Omental fat pad (tissue), 4 donors: ENCODE measurements around a stretch of chr2.

GRCh38 chr2:237410642-237411703 lies 3.0 kb downstream of the COL6A3 start:
- PRO-cap: no peak
- RAMPAGE, long total RNA, 4 experiments: no peak in any of the 4 experiments

GRCh38 chr2:237449075-237449882 lies 35.3 kb upstream of the COL6A3 start:
- PRO-cap: no peak
- RAMPAGE, long total RNA, 4 experiments: no peak in any of the 4 experiments

GRCh38 chr2:237455884-237456619 lies 31.0 kb upstream of the MLPH start:
- PRO-cap: no peak
- RAMPAGE, long total RNA, 4 experiments: no peak in any of the 4 experiments

DNA sequence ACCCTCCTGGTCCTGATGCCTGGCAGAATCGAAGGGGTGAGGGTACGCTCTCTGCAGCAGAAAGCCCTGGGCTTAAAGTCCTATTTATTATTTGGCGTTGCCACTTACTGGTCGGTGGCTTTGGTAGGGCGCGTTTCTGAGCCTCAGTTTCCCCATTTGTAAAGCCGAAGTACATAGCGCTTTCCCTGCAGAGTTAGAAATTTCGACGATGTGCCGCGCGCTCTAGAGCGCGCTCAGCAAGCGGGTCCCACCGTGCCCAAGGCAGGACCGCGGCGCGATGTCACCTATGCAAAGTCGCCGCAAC lies 396 bp upstream of the MLPH start:
- PRO-cap: no peak
- RAMPAGE, long total RNA, 4 experiments: no peak in any of the 4 experiments

DNA sequence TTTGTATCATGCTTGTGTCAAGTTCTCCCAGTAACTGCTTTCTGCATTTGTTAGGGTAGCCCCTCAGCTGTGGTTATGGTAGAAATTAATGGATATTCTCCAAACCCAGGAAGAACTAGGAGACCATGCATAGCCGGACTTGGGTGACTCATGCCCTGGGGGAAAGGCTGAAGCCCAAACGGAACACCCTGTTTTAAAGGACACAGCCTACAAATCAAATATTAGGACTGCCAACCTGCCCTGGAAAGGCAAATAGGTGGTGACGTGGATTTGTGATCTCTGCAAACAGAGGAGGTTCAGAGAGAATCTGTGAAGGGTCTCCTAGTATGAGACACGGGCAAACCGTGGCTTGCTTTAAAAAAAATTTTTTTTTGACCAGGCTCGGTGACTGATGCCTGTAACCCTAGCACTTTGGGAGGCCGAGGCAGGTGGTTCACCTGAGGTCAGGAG lies 15.4 kb downstream of the MLPH start:
- PRO-cap: no peak
- RAMPAGE, long total RNA, 4 experiments: no peak in any of the 4 experiments

DNA sequence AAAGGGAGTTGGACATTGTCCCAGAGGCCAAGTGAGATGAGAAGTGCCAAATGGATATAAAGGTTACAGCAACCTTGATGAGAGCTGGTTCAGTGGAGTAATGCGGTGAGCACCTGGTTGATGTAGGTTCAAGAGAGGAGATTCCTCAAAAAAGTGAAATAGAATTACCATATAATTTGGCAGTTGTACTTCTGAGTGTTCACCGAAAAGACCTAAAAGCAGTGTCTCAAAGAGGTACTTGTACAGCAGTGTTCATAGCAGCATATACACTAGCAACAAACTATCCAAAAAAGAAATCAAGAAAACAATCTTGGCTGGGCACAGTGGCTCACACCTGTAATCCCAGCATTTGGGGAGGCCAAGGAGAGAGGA lies 25.0 kb downstream of the LRRFIP1 start:
- PRO-cap: no peak
- RAMPAGE, long total RNA, 4 experiments: no peak in any of the 4 experiments

GRCh38 chr2:237656744-237657126 lies 29.3 kb downstream of the LRRFIP1 start:
- PRO-cap: no peak
- RAMPAGE, long total RNA, 4 experiments: no peak in any of the 4 experiments

DNA sequence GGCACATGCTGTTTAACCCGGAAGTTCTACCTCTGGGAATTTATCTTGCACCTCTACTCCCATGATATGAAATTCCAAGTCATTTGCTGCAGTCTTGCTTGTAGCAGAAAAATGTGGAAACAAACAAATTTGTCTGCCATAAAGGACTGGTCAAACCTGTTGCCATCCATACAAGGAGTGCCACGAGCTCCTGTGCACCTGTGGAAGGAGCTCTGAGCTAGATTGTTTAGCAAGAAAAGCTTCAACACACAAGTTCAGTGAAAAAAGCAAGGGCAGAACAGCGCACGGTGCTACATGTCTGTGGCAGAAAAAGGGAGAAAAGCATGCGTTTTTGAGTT lies 33.1 kb downstream of the LRRFIP1 start:
- PRO-cap: no peak
- RAMPAGE, long total RNA, 4 experiments: no peak in any of the 4 experiments

GRCh38 chr2:237663303-237664011 lies 36.1 kb downstream of the LRRFIP1 start:
- PRO-cap: no peak
- RAMPAGE, long total RNA, 4 experiments: no peak in any of the 4 experiments

DNA sequence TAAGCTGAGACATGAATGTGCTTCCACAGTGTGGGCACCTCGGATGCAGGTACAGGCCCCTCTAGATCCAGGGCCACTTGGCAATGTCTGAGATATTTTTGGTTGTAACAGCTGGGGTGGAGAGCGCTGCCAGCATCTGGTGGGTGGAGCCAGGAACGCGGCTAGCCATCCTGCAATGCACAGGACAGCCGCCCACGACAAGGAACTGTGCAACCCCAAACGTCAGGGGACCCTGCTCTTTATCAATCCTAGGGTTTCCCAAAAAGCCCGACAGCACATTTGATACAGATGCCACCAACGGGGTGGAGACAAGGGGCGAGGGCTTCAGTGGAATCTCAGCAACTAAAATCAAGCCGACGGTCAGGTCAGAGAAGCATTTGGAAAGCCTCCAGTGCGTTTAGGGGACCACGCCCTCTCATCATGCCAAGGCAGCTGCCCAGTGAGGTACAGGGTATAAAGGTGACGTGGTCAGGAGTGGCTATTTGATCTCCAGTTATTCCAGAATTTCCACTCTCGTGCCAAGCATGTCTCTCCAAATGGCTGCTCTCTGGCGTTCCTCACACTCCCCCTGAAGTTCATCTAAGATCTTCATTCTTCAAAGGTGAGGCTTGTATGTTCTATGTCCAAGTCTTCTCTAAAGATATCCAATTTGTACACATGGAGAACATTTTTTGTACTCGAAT lies 55.6 kb downstream of the LRRFIP1 start:
- PRO-cap: no peak
- RAMPAGE, long total RNA, 4 experiments: no peak in any of the 4 experiments

DNA sequence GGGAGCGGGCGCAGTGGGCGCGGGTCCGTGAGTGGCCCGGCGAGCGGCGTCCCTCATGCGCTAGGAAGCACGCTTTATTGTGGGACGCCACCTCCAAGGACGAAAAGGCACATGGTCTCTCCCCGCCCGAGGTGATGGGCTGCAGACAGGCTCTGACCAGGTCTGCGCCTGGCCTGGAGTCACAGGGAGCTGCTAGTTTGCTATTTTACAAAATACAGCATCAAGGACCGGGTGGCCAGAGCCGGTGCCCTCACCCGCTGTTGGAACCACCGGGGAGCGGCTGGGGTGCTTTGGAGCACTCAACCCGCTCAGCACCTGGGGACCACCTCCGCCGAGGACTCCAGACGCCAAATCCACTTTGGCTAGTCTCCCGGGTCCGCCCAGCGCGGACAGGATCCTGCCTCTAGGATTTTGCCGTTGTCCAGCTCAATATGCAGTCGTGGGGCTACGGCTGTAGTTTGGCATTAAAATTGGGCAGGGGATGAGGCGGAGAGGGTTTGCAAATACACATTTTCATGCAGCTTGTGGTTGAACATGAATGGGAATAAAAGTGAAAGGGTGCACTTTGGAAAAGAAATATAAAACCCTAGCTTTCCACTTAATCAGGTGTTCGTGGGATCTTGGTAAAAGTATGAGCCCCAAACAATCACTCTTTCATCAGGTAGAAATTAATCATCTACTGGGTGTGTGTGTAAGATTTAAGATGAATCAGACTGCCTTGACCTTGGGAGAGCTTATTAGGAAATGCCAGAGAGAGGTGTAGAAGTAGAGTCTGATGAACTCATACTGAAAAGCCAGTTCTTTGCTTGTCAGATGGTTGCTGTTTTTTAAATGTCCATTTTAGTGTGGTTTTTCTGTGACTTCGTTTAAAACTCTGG lies 65.5 kb downstream of the LRRFIP1 start:
- PRO-cap: no peak
- RAMPAGE, long total RNA, 4 experiments: no peak in any of the 4 experiments

- PRO-cap: no peak
- RAMPAGE, long total RNA, 4 experiments: no peak in any of the 4 experiments
Measured at GRCh38 chr2:237693537-237694250, 66.3 kb downstream of the LRRFIP1 start.

DNA sequence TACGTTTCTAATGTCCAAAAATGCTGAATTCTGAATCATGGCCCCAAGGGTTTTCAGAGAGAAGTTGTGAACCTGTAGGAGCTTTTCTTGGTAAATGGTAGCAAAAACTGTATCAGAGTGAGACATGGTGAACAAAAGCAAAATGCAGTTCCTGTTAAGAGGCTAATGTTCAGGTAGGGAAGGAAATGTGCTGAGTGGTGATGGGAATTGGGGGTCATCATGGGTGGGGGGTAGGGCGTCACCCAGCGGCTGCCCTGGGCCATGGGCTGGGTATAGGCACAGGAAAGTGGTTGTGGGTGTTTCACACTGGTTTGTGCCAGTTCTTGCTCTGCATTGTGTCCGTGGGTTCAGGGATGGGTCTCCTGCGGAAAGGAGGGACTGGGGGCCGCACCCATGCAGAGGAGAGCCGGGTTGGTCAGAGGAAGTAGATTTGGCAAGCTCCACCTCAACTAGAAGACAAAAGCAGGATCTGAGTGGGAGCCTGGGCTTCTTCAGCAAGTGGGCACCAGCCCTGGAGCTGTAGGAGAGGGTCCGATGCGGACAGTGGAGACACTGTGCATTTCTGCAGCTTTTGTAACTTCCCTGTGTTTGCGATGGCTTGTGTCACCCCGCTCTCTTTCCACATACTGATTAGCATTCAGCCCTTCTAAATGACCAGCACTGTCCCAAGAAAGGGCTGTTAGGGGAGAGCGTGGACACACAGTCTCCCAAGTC lies 67.0 kb downstream of the LRRFIP1 start:
- PRO-cap: no peak
- RAMPAGE, long total RNA, 4 experiments: no peak in any of the 4 experiments

DNA sequence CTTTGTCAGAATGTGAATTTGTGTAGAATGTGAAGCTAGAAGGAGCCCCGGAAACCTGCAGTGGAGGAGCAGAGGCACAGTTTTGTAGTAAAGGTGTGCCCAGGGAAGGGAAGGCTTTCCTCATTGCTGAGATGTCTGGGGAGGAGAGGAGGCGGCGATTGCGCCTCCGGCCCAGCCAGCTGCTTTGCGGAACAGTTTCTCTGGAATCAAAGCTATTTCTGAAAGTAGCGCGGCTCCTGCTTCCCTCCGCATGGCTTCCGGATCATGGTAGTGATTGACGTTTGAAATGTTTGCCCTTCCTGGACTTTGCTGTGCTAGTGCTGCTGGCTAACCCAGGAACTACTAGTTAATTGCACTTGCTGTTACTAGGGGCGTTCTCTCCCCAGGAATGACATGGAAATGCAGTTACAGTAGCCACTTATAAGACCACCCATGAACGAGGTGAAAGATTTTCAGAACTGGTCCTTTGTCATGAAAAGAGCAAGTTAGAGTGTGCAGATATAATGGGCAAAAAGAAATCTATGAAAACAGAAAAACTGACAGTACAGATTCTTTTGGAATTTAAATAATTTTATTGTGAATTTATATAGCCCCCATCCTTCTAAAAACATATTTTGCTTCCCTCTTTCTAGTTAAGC lies 82.9 kb upstream of the RBM44 start:
- PRO-cap: no peak
- RAMPAGE, long total RNA, 4 experiments: no peak in any of the 4 experiments

DNA sequence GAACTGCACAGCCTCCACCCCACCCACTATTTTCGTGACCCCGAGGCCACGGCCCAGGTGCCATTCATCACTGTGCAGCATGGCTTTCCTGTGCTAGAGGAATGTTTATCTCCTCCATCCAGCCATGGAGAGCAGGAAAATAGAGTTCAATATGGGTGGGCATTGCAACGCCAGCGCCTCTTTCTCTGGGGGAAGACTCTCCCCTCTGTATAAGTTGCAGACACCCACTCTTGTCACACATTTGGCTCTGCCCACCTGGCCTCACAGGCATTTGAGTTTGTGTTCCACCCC lies 57.8 kb upstream of the RBM44 start:
- PRO-cap: no peak
- RAMPAGE, long total RNA, 4 experiments: no peak in any of the 4 experiments

DNA sequence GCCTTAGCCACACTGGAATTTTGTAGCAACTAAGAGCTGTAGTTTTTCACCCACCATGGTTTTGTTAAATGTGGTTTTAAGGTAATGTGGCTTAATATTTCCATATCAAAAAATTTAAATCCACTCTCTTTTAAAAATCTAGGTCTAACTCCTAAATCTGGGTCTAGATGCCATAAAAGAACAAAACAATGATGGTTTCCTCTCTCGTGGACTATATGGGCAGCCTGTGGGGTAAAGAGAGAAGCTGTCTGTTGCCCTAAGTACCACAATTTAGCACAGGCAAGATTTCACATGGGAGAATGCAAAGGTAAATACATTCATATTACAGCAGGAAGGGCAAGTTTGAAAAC lies 13.4 kb upstream of the RBM44 start:
- PRO-cap: no peak
- RAMPAGE, long total RNA, 4 experiments: no peak in any of the 4 experiments

DNA sequence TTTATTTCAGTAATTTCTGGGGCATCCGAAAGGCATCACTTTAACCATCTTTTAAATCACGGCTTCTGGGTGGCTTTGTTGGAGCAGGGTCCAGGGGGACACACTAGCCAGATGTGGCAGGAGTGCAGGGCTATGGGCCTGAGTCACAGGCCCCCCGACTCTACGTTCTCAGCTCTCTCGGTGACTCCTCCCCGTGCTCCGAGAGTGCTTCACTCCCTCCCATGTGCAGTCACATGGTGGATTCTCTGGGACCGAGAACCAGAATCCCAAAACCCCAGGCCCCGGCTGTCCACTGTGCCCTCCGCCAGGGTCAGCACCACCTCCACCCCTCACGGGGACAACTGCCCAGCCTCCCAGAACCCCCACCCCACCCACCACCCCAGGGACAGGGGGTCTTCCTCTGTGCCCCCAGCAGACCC lies 4.2 kb downstream of the RAMP1 start:
- PRO-cap: no peak
- RAMPAGE, long total RNA, 4 experiments: no peak in any of the 4 experiments

DNA sequence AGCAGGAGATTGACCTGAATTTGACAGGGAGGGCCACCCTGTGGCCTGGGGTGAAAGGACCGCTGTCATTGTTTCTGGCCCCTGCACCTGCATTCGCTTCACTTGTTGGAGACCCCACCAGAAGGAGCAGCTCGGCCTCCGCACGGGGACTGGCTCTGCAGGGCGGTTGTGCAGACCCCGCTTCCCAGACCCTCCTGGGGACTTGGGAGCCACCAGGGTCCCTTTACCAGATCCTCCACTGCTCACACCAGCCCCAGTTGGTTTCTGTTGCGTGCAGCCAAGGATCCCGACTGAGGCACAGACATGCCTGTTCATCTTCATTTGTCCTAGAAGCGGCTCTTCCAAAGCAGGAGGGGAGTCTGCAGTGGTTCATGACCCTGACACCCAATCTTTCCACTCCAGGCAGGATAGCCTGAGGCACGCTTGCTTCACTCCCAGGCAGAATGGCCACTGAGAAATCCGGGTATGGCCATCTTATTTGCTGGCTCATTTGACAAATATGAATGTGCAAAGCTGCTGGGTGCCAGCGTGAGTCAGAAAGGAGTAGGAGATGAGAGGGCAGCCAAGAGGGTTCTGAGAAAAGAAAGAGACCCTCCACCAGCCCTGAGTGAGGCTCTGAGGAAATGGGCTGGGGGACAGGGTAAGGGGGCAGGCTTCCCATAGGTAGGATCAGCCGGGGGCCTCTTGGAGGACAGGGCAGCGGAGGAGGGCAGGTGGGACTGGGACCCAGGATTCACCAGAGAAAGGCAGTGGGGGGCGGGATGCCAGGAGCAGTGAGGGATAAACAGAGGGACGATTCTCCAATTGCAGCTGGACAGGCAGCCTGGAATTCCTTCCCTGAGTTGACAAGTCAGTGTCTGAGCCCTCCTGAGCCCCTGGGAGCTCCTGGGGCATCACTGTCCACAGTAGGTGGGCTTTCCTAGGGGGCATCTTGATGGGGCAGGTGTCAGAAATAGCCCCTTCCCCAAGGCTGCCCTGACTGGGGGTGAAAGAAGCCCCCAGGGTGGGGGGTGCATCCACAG lies 15.1 kb downstream of the RAMP1 start:
- PRO-cap: no peak
- RAMPAGE, long total RNA, 4 experiments: no peak in any of the 4 experiments

DNA sequence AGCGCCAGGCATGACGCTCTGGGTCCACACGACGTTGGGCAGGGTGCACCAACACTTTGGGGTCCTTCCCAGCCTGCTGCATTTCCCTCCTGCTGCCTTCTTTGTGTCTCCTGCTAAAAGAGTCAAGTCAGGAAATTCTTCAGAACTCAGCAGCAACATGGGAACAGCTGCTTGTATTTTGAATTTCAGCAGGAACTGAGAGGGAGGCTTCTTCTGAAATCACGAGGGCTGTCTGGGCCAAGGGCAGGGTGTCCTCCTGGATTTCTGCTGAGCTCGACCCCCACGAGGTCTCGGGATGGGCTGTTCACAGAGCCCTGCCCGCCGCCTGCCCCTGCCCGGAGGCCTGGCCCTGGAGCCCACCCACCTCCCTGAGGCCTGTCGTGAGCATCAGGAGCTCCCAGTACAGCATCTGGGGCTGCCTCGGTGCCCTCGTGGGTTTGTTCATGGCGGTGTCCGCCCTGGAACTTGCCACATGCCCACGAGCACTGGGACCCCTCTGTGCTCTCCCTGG lies 25.6 kb downstream of the RAMP1 start:
- PRO-cap: no peak
- RAMPAGE, long total RNA, 4 experiments: start-site peak on the plus strand in 1 of 4 experiments, centred at position 393 of the sequence, 5 reads per replicate

GRCh38 chr2:237898367-237899179 lies 39.1 kb downstream of the RAMP1 start:
- PRO-cap: no peak
- RAMPAGE, long total RNA, 4 experiments: no peak in any of the 4 experiments